Mesenchymal stem cell of adipose (primary cell): ENCODE data around the gene SUPT7L.

GRCh38 chr2:27150600-27150982 is 1.8 kb downstream of the TCF23 start:
- CAGE, long polyA plus RNA = no peak

DNA sequence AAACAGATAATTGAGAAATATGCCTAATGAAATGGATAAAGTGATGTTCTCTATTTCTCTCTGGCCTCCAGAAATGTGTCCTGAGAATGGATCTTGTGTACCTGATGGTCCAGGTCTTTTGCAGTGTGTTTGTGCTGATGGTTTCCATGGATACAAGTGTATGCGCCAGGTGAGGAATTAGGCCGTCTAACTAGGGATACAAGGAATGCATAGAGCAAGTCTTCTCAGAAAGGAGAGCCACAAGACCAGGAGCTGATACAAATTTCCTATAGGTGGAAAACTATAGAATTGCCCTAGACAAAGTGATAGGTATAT is 760 bp upstream of the CAD start:
- CAGE, long polyA plus RNA = no peak

DNA sequence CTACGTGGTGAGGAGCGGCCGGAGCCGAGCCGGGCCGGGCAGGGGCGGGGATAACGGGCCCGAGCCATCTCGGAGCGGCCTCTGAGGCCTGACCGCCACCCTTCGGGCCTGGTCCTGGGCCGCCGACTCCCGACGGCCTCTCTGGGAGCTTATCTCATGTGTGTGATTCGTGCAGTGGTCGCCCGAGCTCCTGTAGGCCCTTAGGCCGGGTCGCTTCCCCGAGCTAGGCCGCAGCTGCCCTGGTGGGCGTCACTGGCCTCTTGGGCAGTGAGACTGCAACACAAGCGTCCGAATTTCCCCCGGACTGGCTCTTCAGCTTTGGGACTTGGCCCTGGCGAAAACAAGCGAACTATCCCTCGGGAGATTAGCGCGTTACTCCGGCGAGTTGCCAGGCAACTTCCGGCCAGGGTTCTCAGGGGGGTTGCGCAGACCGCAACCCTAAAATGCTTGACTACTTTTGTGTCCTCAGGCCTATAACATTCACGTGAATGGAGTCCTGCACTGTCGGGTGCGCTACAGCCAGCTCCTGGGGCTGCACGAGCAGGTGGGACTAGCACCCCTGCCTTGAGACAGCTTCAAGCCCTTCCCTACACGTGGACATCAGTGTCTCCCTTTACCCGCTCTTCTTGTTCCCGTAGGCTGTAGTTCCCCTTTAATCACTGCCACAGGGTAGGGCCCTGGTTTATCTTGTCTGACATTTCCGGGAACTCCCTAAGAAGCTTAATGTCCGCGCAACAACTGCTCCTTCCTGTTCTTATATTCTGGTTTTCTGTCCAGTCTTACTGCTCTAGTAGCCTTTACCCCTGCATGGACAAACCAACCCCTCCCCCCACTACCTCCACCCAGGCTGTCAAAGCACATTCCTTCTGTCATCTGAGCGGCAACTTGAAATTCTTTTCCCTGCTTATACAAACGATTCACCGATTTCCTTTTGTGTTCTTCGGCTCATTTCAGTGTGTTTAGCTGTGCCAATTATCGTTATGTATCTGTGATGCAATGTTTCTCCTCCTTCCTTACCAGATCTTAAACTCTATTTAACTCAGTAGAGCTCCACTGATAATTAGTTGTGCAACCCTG is 722 bp downstream of the SNX17 start:
- CAGE, long polyA plus RNA = no peak

DNA sequence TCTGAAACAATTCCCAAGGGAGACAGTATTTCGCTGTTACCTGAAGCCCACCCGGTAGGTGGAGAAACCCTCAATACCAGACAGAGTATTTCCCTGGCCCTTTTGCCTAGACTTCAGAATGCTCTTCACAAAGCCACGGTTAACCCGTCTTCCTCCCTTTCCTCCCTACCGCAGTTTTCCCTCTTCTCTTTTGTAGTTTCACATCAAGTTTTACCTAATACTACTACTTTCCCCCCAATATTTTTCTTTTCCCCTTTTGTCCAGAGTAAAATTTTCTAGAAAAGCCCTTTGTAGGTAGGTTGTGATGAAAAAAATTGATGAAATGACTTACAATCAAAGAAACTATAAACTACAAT is 1.2 kb downstream of the PPM1G start:
- CAGE, long polyA plus RNA = no peak

- CAGE, long polyA plus RNA = no peak
Measured at GRCh38 chr2:27496953-27497559, 417 bp downstream of the GCKR start.

DNA sequence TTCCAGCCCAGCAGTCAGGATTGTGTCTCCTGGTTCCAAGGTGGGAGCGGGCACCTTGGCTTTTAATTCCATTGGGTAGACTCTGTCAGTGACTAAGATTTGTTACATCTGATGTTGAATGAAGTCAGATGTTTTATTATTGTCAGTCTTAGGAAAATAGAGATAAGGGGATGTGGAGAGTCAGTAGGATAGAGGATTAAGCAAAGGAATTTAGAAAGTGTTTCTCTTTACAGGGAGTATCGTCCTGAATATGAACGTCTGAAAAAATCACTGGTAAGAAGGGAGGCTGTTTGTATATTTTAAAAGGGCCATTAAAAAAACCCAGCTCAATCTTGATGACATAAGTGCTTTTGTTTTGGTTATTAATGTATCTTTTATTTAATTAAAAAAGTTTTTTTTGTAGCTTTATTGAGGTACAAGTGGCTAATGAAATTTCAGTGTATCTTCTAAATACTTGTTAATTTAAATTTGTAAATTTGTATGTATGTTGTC is 12.2 kb downstream of the GPN1 start:
- CAGE, long polyA plus RNA = no peak

GRCh38 chr2:27649426-27649863 is 14.0 kb downstream of the SUPT7L start:
- CAGE, long polyA plus RNA = no peak

GRCh38 chr2:27653336-27654083 is 9.9 kb downstream of the SUPT7L start:
- CAGE, long polyA plus RNA = no peak

- CAGE, long polyA plus RNA = no peak
Measured at GRCh38 chr2:27655045-27655640, 8.3 kb downstream of the SUPT7L start.

DNA sequence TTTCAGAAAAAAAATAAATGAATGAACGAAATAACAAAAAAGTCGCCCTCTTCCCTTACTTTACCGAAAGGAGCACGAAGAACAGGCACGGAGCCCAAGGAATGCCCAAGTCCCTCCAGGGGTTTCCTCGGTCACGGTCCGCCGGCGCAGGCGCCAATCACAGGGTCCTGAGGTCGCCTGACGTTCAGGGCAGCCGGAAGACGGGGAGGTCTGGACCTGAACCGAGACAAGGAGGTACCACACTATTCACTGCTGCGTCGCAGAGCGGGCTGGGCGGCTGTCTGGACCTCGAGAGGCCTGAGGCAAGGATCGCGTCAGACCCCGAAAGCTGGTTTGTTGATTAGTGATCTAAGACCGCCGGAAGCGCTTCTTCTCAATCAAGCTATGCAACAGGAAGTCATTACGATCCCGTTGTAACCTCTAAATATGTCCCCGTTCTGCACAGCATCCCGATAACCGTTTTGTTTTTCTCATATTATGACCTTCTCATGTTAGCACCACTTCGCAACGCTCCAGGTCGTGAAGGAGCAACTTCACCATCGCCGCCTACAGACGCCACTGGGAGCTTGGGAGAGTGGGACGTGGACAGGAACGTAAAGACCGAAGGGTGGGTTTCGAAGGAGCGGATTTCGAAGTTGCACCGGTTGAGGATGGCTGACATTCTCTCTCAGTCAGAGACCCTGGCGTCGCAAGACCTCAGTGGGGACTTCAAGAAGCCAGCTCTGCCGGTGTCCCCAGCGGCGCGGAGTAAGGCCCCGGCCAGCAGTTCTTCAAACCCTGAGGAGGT is at the start of gene SUPT7L:
Gene SUPT7L (minus strand): TSS at position 350 of the 787 bp plus-strand sequence.
- CAGE, long polyA plus RNA = no peak

GRCh38 chr2:27705547-27706816 is 42.3 kb downstream of the SLC4A1AP start:
- CAGE, long polyA plus RNA = no peak

DNA sequence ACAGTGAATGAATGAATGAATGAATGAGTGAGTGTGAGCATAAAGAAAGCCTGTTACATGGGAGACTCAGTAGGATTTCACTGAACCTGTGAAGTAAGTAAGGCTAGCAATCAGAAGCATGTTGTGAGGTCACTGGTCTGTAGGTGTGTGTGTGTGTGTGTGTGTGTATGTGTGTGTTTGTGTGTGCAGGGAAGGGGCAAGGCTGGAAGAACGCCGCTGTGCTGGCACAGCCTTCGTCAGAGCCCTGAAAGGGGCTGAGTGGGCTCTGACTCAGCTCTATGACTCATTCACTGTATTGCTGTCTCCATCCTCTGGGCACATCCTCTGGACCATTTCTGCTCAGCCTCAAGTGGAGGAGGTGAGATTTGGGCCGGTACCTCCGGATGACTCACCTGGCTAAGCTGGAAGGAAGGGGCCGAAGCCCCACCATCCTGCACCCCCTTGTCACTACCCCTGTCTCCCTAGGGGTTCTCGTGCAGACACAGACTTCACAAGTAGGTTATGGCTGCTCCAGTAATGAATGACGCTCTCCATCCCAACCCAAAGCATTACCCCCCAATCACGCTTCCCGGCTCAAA is 51.4 kb upstream of the MRPL33 start:
- CAGE, long polyA plus RNA = no peak

DNA sequence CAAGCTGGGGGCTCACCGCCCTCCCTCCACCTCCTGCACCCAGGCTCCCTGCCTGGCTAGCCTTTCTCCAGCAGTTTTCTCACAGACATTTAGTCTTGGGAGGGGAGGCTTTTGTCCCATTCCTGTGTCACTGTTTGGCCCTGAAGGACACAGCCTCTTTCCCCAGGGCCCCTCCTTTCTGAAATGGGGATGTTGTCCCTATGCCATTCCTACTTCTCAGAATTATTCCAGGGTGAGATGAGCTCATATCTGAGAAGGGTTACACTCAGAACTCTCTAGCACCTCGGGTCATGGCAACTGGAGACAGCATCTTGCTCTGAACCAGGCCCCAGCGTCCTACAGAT is 47.3 kb upstream of the MRPL33 start:
- CAGE, long polyA plus RNA = no peak

DNA sequence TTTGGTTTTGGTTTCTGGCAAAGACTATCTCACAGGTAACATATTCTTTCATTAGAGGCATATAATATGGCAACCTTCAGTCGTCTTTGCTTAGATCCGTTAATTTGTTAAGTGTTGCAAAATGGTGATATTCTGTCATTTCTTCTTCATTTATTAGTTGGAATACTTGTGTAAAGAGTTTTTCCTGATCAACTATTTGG is 75.4 kb downstream of the BABAM2 start:
- CAGE, long polyA plus RNA = no peak

DNA sequence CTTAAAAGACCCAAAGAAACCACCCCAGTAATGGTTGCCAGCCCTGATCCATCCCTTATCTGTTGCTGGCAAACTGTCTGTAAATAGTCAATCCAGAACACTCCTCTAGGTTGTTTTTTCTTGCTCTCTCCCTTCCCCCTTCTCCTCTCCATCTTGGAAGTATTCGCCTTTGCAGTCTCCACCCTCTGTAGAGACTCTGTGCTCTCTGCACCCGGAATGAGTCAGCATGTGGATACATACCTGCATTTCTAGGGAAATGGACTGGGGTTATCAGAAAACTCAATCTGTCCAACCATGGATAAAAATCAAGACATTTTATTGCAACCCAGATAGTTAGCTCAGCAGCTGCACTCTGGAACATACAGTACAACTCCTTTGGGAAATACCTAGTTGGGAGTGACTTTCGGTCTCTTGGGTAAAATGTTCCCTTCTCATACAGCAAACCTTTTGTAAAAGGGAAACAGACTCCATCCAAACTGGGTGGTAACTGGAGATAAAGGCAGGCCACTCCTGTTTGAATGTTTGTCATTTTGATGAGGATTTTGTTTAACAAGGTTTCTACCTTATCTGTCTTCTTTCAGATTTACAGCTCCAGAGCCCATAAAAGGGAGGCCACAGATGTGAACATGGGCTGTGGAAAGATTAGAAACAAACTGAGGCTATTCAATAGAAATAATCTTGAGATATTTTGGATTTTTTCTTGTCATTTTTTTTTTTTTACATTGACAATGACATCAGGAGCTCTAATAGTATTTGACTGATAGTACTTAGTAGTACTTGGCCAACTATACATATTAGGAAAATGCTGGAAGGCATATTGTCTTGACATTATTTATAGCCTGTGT is 123.3 kb upstream of the FOSL2 start:
- CAGE, long polyA plus RNA = no peak

DNA sequence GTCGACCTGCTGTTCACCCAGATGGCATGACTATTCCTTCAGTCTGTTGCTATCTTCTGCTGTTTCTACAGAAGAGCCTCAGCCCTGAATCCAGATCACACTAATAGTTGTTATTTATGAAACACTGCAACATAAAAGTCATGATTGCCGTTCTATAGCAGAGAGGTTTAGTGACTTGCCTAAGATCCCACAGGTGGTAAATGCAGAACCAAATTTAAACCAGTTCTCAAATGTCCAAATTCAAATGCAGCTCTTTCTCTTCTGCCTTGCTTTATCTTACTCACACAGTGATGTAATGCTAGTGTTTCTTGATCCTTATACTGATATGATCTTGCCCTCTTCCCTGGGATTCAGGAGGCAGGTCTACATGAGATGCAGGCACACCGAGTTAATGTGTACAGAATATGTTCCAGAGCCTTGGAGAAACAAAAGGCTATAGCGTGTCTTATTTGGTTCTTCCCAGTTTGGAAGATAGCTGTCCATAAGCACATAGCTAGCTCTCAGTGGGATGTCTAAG is 122.0 kb upstream of the FOSL2 start:
- CAGE, long polyA plus RNA = no peak

GRCh38 chr2:28275885-28276731 is 116.5 kb upstream of the FOSL2 start:
- CAGE, long polyA plus RNA = no peak

GRCh38 chr2:28346523-28347132 is 46.0 kb upstream of the FOSL2 start:
- CAGE, long polyA plus RNA = no peak

DNA sequence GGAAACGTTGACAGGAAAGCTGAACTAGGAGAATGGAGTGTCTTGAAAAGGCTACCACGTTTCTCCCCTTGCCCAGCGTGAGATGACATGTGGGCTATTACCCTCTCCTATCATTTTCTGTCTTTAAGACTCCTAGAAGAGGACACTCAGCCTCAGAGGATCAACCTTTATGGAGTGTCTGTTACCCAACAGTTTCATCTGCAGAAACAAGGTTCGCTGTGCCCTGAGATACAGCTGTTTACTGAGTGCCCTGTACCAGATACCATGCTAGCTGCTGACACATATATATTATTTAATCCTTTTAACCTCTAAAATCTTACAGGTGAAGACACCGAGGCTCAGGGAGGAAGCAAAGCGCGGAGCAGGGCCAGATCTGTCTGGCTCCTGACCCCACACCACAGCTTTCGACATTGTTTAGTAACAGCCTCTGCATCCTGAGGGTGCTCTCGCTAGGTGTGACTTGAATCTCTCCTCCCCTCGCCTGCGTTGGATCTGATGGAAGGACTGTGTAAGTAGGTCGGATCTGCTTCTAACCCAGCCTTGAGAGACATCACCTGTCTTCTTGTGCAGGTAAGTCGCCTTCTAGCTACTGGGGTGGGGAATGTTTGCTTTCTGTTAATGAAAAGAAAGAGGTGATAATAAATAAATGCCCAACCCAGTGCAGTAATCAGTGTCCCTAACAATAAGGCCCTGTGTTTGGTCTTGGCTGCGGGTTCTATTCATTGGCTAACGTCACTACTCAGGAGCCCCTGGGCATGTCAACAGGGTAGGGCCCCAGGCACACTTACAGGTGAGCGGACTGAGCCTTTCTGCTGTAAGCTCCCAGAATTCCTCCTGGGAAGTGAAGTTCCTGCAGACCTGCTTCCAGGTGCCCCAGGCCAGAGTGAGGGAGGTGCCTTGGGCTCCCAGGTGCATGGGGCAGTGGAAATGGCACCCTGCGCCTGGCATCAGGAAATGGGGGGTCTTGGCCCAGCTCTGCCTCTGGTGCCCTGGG is 11.5 kb upstream of the FOSL2 start:
- CAGE, long polyA plus RNA = no peak

DNA sequence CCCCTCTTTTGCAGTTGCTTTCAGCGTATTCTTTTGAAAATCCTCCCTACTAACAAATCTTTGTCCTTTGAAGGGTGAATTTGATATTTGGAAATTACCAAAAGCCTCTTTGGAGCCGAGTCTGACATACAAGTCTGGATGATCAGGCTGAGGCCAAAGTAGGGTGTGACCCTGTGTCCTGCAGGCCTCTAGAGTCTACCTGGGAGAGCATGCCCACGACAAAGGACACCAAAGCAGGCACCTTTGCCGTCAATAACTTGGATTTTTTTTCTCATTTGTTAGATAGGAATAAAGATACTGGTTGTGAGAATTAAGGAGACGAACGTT is 5.1 kb downstream of the FOSL2 start:
- CAGE, long polyA plus RNA = no peak